H4 (cell line): Measurements from ENCODE around the gene BLOC1S5.

- RAMPAGE, long total RNA = no peak
Measured at GRCh38 chr6:7146167-7146939, 38.6 kb downstream of the RREB1 start.

DNA sequence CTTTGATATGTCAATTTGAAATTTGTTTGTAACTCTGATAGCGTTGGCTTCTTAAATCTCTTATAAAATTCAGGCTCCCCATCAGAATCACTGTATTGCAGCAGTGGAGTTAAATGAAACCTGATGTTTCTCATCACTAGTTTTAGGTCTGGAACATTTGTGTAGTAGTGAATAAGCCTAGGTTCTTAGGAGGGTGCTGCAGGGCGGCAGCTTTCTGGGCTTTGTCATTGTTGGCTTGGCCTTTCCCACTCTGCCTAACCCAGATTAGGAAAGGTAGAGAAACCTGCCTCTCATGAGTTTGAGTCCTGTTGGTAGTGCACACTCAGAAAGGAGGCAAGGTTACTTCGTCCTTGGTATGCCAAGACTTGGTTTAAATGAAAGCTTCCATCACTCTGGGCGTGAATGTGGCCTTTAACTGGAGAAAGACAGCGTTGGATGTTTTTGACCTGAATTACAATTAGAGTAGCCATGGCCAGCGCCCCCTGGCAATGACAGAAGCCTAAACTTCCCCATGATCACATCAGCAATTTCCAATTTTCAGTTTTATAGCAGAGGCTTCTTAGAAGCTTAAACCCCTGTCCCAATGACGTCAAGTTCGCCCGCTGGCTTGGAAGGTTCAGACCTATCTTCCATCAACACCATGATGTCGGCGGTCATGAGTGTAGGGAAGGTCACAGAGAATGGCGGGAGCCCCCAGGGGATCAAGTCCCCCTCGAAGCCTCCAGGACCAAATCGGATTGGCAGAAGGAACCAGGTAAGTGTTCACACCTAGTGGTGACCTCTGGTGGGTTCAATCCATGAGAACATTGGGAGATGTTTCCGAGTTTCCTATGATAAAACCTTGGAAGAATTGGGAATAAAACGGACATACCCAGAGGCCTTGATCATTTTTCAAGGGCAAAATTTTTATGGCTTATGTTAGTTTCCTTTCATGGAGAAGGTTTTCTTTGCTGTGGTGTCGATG, 73.8 kb downstream of the RREB1 start:
- RAMPAGE, long total RNA = no peak

DNA sequence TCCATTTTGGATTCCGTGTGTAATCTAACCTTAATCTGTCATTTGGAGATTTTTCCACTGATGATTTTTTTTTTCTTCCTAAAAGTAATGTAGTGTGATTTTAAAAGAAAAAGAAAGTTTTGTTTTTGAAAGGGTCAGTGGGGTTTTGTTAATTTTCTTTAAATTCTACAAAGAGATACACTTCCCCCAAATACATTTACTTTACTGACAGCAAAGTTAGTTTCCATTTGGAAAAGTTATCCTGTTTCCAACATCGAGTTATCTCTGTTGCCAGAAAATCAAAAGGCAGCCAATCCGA, 92.7 kb downstream of the SSR1 start:
- RAMPAGE, long total RNA = no peak

DNA sequence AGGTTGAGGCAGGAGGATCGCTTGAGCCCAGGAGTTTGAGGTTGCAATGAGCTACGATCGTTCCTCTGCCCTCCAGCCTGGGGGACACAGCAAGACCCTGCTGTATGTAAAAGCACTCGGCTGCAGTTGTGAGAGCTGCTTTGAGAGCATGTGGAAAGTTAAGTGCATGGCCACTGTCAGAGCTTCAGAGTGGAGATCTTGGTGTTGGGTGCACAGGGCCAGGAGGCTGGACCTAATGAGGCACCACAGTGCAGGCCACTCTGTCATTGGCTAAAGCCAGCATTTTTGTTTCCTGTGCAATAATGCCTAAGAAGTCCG, 60.7 kb downstream of the SSR1 start:
- RAMPAGE, long total RNA = no peak

DNA sequence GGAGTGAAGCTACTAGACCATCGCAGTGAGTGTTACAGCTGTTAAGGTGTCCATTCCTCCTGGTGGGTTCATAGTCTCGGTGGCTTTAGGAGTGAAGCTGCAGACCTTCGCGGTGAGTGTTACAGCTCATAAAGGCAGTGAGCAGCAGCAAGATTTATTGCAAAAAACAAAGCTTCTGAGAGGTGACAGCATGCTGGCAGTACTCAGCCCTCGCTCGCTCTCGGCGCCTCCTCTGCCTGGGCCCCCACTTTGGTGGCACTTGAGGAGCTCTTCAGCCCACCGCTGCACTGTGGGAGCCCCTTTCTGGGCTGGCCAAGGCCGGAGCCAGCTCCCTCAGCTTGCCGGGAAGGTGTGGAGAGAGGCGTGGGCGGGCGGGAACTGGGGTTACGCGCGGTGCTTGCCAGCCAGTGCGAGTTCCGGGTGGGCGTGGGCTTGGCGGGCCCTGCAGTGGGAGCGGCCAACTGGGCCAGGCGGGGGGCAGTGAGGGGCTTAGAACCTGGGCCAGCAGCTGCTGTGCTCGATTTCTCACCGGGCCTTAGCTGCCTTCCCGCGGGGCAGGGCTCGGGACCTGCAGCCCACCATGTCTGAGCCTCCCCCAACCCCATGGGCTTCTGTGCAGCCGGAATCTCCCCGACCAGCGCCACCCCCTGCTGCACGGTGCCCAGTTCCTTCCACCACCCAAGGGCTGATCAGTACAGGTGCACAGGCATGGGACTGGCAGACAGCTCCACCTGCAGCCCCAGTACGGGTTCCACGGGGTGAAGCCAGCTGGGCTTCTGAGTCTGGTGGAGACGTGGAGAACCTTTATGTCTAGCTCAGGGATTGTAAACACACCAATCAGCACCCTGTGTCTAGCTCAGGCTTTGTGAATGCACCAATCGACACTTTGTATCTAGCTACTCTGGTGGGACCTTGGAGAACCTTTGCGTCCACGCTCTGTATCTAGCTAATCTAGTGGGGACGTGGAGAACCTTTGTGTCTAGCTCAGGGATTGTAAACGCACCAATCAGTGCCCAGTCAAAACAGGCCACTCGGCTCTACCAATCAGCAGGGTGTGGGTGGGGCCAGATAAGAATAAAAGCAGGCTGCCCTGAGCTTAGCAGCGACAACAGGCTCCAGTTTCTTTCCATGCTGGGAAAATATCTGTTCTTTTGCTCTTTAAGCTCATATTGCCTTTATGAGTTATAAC, 2.3 kb upstream of the SSR1 start:
- RAMPAGE, long total RNA = no peak

DNA sequence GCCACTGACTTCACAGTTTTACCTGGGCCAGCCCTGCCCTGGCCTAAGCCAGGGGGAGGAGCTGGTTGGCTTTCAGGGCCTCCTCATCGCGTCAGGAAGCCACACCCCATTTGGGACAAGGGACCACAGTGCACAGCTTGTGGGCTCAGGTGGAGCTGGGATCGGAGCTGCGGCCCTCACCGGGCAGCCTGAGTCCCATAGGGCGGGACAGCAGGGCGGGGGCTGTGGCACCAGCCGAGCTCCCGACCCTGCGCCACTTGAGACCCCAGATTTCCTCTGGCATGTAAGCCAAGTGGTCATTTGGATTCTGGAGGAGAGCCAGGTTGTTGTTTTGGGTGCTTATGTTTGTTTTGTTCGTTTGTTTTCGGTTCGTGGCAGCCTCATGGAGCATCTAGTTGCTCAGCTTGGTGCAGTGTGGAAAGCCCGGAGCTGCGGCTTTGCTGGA, 42.2 kb downstream of the RIOK1 start:
- RAMPAGE, long total RNA = no peak

GRCh38 chr6:7468374-7469201, 72.9 kb upstream of the DSP start:
- RAMPAGE, long total RNA = no peak

DNA sequence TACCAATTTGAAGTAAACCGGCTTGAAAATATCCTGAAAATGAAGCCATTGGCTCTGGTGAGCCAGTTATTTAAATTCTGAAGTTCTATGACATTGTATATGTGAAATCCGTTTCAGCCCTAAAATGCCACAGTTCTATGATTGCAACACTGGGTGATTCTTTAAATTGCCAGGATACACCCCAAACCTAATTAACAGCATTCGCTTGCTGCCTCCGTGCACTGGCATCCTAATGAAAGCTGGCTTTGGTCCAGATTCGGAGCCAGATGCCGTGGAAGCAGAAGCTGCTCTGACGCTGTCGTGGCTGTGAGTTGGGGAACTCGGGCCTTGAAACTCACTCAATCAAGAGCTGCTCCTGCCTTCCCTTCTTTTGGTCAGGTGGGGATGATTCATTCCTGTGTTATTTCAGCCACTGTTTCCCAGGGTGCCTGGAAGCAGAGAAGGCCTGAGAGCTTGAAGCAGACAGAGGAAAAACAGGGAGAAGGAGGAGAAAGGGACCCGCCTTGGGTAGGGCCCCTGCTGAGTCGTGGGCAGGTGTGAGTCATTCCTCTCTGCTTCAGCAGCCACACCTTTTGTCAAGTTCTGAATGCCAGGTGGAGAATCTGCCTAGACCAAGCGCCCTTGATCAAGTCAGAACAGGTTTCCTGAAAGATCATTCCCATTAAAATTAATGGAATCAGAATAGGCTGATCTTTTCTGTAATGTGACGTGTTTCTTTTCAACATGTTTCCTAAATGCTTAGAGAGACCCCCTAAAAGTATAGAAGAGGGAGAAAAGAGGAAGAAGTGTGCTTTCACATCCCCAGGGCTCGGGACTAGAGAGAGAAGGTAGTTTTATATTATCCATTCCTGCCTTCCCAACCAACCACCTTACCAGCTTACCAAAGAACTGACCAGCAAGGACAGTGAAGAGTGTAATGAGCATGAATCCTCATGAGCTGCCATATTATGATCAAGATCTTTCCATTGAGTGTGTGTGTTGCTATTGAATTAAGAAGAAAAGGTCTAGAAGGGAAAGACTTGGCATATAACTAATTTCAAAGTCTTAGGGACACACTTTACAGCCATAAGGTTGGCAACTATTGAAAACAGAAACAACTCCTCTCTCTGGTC, 36.0 kb upstream of the DSP start:
- RAMPAGE, long total RNA = no peak

GRCh38 chr6:7543849-7544908, 2.7 kb downstream of the DSP start:
- RAMPAGE, long total RNA = no peak

DNA sequence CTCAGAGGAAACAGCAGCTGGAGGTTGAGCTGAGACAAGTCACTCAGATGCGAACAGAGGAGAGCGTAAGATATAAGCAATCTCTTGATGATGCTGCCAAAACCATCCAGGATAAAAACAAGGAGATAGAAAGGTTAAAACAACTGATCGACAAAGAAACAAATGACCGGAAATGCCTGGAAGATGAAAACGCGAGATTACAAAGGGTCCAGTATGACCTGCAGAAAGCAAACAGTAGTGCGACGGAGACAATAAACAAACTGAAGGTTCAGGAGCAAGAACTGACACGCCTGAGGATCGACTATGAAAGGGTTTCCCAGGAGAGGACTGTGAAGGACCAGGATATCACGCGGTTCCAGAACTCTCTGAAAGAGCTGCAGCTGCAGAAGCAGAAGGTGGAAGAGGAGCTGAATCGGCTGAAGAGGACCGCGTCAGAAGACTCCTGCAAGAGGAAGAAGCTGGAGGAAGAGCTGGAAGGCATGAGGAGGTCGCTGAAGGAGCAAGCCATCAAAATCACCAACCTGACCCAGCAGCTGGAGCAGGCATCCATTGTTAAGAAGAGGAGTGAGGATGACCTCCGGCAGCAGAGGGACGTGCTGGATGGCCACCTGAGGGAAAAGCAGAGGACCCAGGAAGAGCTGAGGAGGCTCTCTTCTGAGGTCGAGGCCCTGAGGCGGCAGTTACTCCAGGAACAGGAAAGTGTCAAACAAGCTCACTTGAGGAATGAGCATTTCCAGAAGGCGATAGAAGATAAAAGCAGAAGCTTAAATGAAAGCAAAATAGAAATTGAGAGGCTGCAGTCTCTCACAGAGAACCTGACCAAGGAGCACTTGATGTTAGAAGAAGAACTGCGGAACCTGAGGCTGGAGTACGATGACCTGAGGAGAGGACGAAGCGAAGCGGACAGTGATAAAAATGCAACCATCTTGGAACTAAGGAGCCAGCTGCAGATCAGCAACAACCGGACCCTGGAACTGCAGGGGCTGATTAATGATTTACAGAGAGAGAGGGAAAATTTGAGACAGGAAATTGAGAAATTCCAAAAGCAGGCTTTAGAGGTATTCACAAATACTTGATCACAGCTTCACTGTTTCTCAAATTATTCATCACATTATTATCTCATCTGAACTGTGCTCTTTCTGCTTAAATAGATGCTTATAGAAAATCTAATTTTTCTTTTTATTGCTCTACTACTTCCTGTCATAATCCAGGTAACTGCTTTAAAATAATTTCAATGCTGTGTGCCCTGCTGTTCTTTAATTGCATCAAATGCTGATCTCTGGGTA, 9.0 kb upstream of the SNRNP48 start:
- RAMPAGE, long total RNA = no peak

GRCh38 chr6:7975622-7976208, 65.1 kb upstream of the TXNDC5 start:
- RAMPAGE, long total RNA = no peak

DNA sequence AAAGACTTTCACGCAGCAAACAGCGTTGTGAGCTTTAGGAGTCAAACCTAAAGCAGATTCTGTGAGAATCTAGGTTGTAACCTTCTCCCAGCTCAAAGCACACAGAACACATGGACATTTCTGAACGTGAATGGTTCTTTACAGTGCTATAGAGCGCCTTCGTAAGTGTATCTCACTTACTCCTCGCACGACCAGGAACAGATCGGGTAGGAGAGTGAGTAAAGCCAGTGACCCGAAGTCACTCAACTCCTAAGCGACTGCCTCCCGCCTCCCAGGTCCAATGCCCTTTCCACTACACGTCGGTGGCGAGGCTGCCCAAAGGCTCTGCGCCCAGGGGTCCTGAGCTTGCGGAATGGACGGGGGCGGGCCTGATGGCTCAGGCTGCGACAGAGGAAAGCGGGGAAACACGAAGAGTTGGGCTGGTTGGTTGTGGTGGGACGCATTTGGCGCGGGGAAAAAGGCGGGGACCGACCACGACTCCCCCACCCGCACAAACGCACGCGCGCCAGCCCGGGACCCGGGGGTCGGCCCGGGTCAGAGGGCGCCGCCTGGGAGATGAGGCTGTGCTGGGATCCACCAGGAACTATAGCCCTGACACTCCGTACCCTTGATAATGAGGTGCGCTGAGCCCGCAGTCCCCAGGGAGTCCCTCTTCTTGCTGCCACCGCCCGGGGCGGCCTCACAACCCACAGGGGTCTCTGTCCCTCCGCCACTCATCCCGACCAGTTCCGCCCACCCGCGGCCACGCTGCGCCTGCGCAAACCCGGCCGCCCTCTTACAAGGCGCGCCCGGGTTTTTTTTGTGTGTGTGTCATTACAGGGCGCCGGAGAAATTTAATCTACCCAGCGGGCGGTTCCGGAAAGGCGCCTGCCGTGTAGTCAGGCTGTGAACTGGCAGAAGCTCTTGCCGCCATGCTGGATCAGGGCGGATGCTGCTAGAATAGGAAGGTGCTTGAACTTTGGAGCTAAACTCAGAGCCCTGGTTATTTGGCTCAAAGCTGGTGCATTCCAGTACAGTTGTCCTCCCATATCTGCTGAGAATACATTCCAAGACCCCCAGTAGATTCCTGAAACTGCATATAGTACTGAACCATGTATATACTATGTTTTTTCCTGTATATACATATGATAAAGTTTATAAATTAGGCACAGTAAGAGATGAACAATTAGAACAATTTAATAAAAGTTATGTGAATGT, at the start of gene BLOC1S5:
TSS of gene BLOC1S5 (minus strand) at position 730 of the 1,197 bp plus-strand sequence.
- RAMPAGE, long total RNA = start-site peak on the minus strand centred at position 712 of the sequence, 85 bp wide, 65 reads

DNA sequence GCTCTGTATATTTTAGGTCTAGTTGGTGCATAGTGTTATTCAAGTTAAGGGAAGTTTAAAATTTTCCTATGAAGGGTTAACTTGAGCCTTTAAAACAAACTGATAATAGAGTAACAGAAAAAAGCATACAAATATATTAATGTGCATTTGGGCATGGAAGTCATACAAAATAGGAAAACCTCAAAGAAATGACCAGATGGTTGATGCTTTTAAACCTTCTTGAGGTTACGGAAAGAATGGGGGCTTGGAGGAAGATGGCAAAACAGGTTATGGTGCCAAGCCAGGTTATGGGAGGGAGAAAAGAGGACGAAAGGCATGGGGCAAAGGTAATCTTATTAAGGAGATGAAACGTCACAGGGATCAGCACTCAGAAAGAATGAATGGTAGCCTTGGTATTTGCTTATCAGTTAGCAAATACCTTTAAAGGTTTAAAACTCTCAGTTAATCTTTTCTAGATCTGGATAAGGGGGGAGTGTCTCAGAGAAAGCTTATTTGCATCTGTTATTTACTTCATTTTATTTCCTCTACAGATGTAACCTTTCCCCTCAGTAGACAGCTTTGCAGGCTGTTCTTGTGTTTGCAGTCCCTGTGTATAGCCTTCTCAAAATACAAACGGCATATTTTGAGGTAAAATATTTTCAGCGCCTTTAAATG, 55.4 kb upstream of the EEF1E1 start:
- RAMPAGE, long total RNA = no peak

DNA sequence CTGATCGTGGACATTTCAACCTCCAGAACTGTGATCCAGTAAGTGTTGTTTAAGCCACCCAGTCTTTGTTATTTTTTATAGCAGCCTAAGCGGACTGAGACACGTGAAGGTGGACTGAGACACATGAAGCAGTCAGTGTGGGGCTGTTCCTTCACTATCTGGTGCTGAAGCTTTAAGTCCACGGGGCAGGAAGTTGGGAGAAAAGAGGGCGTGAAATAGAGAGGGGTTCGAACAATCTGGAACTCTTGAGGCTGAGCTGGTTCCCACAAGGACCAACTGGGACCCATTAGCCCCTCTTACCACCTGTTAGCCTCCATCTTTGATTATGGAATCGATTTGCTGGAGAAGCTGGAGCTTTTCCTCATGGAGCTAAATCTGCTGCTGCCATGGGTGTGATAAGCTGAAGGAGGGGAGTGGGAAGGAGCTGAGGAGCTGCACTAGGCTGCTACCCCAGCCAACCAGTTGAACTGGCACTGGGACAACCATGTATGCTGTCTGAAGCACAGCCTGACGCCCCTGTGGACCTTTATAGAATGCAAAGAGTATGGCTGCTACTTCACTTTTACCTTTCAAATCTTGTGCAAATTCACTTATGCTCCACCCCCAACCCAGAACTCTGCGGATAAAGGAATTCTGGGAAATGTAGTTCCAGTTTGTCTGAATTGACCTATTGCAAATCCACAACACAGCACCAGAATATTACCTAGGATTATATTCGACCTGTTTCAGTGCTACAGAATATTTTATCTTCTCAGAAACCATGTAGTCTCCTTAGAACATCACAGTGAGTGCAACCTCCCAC, 217.2 kb upstream of the SLC35B3 start:
- RAMPAGE, long total RNA = no peak

- RAMPAGE, long total RNA = no peak
Measured at GRCh38 chr6:9101270-9101649, 665.9 kb upstream of the SLC35B3 start.

- RAMPAGE, long total RNA = no peak
Measured at GRCh38 chr6:10404101-10405122, 10.5 kb downstream of the TFAP2A start.

DNA sequence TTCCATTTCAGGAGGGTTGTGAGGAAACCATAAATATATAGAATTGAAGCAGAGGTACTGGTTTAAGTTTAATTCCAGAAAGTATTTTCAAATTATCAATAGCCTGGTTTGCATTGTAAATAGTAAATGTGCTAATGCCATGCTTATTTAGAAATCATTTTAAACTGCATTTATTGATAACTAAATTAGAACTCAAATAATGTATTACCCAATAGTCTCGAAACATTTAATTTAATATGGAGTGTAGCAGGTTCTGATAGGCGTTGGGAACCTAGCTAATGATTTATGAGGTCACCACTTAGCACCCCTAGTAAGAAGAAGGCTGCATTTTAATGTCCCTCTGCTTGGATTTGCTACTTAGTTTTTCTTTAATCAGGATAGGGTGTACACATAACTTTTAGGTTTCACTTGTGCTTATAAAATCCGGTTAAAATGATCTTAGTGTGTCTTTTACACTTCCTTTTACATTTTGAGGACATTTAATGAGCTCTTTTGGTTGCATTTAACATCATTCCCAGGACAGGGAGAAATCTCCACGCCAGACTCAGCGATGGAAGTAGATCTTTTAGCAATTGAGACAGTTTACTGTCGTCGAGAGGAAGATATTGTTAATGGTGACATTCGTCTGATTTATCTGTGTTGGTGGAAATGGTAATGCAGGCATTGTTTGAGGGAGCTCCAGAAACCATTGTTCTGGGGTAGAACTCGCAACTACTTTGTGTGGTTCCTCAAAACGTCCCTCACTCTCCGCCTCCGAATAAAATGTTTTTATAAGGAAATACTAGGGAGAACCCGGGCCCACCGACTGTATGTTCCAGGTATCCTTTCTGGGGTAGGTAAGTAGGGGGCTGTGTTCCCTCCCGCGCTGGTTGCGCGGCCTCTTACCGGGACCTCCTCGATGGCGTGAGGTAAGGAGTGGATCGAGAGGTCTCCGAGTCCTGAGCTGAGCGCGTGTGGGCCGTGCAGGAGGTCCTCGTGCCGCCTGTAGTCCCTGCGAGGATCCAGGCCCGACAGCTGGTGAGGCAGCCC, 5.5 kb downstream of the TFAP2A start:
- RAMPAGE, long total RNA = no peak

DNA sequence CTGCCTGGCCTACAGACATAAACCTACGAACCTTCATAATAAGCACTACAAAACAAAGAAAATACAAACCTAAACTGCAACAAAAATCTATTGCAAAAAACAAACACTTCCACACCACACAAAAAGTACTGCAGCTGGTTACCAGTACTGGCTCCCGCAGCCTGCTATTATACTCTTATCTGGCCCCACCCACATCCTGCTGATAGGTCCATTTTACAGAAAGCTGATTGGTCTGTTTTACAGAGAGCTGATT, 39.4 kb upstream of the GCNT2 start:
- RAMPAGE, long total RNA = no peak

DNA sequence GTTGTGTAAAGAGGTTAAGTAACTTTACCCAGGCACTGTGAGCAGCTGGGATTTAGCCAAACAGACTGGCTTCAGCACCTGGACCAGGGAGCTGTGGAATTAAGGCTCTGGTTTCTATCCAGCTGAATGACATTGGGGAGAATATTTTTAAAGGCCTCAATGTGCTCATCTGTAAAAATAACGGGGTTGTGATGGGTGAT, 61.7 kb downstream of the GCNT2 start:
- RAMPAGE, long total RNA = no peak

DNA sequence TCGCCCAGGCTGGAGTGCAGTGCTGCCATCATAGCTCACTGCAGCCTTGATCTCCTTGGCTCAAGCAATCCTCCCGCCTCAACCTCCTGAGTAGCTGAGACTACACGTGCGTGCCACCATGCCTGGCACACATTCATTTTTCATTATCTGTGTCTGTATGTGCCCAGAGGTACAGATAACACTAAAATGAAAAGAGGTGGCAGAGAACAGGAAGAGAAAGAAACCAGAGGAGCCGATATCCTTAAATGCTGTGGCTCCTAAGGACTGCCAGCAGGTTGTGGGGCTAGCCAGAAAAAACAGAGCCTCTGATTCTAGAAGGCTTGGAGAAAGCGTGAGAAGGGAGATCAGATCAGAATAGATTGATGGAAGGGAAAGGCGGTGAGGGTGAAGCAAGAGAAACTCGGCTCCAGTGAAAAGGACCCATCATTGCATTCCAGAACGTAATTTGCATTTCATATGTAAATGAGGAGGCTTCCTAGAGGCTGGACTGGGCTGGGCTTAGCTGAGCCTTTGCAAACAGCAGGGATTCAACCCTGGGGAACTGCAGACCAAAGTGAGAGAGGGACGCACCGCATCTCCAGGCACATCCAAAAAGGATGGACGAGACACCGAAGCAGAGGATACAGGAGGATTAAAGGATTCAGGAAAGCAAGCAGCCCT, 64.2 kb downstream of the GCNT2 start:
- RAMPAGE, long total RNA = no peak